Mononuclear cell (primary cell): ENCODE measurements around a stretch of chr10.

DNA sequence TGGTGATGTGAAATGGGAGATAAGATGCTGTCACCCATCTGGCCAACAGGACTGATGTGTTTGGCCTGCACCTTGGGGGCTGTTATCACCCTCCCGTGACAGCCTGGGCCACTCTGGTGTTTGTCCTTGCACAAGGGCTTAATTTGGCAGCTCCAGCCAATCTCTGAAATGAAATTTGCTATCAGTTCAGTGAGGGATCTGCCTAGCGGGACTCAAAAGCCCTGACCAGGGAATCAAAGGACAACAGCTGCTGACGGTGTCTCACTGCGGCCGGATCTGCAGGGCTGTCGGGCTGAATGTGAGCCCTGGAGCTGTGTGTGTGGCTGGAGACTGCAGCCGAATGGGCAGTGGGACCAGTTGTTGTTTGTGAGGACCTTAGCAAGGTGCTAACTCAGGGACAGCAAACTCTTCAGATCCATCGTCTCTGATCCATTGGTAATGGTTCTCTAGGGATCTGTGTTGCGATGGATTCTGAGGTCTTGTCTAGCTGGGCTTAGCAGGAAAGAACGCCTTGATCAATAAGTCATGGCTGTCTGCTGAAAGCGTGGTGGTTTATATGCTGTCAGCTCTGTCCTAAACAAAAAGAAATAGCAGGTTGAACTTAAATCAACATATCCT lies 131.2 kb upstream of the BTBD16 start:
- RRBS: no CpG with 5 or more reads among the region's 11 CpGs

GRCh38 chr10:122140488-122141763 lies 130.2 kb upstream of the BTBD16 start:
- RRBS: no CpG with 5 or more reads among the region's 21 CpGs

- RRBS: no CpG with 5 or more reads among the region's 7 CpGs
Measured at GRCh38 chr10:122290811-122291140, 19.7 kb downstream of the BTBD16 start.

DNA sequence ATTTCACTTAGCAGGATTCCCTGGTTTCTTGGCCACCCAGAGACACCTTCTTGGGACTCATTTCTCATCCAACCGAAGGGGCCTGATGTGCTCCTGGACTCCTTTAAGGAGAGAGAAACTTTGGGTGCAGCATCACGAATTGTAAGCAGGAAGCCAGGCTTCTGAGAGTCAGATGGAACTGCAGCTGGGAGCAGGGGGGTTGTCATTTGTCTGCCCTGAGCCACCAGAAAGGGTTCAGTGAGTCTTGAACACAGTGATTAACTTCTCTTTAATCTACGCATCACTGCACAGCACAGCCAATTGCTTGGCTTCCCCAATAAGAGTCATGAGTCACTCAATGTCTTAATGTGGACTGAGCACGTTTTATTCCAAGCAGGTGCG lies 26.1 kb upstream of the PLEKHA1 start:
- RRBS: no CpG with 5 or more reads among the region's 5 CpGs

GRCh38 chr10:122448542-122449153 lies 5.8 kb upstream of the ARMS2 start:
- RRBS: no CpG with 5 or more reads among the region's 4 CpGs

GRCh38 chr10:122494747-122495955 lies 33.8 kb downstream of the HTRA1 start:
- RRBS: 82% methylated on average over 5 of the region's 25 CpGs

GRCh38 chr10:122948519-122948999 lies 5.5 kb downstream of the C10orf88 start:
- RRBS: no CpG with 5 or more reads among the region's 2 CpGs

DNA sequence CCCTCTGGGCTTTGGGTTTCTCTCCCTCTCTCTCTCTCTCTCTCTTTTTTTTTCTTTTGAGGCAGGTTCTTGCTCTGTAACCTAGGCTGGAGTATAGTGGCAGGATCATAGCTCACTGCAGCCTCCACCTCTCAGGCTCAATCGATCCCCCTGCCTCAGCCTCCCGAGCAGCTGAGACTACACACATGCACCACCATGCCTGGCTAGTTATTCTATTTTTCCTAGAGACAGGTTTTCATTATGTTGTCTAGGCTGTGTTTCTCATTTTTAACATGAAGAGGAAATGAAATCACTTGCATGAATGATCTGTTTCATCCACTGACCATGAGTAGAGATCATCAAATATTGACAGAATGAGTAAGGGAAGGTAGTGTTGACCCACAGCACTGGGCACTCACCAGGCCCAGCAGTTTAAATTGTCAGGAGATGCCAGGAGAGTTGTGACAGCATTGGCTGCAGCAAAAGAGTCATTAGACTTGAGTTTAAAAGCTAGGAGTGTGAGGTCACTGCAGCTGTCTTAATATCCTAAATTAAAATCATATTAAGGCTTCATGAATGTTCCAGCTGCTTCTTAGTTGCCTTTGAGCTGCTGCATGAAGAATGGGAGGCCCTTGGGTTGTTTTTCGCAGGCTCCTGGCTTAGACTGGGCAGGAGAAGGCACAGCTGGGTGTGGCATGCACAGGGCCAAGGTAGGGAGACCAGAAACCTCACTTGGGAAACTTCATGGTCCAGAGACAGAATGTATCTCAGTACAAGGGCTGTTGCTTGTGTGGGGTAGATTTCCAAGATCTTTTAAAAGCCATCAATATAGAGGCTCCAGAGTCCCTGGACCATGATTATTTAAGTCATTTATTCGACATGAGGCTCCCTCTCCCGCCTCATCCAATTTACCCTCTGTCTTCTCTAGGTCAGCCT lies 49.7 kb downstream of the BUB3 start:
- RRBS: no CpG with 5 or more reads among the region's 5 CpGs

GRCh38 chr10:124075246-124075982 lies 18.0 kb downstream of the CHST15 start:
- RRBS: 78% methylated on average over 2 of the region's 11 CpGs

DNA sequence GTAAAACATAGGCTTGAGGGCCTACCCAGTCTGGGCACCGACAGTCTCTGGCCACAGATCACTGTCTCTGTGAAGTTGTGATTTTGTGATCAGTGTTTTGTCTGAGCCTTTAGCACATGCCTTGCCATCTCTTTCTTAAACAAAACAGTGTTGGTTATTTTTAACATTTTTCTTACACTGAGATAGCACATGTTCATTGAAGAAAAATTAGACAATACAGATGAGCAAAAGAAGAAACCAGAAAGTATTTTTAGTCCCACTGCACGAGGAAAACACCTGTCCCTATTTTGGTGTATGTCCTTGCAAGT lies 27.3 kb downstream of the LHPP start:
- RRBS: no CpG with 5 or more reads among the region's 2 CpGs

GRCh38 chr10:124493391-124493880 lies 31.8 kb downstream of the LHPP start:
- RRBS: 0% methylated on average over 3 of the region's 16 CpGs

GRCh38 chr10:124534111-124535051 lies 72.8 kb downstream of the LHPP start:
- RRBS: 31% methylated on average over 15 of the region's 42 CpGs

- RRBS: 65% methylated on average over 3 of the region's 21 CpGs
Measured at GRCh38 chr10:124535628-124536717, 74.3 kb downstream of the LHPP start.

DNA sequence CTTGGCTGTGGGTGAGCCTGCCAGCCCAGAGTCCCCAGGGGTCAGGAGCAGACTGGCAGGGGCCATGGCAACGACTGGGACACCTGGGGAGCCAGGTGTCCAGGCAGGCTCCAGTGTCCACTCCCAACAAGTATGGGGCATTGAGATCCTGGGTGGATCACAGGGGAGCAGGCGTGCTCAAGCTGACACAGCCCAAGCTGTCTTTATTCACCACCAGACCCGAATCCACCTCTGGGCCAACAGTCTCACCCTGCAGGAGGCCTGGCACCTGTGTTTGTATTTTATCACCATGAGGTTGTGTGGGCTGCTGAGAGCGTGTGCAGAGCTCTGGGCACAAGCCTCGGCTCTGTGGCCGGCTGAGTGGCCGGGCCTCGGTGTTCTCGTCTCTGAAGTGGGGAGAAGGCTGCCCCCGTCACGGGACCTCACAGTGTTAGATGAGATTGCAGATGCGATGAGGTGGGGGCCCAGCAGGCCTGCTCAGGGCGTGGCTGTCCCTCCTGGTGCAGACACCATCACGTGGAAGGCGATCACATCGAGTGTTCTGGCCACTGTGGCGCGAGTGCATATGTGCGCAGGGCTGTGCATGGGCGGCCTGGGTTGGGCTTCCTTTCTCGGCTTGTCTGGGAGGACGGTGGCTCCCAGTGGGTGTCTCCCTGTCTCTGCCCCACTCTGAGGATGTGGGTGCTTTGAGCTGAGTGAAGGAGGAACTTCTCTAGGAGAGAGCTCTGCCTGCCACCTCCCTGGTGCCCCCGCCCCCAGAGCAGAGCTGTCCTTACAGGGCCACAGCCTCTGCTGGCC lies 82.9 kb downstream of the LHPP start:
- RRBS: no CpG with 5 or more reads among the region's 23 CpGs

DNA sequence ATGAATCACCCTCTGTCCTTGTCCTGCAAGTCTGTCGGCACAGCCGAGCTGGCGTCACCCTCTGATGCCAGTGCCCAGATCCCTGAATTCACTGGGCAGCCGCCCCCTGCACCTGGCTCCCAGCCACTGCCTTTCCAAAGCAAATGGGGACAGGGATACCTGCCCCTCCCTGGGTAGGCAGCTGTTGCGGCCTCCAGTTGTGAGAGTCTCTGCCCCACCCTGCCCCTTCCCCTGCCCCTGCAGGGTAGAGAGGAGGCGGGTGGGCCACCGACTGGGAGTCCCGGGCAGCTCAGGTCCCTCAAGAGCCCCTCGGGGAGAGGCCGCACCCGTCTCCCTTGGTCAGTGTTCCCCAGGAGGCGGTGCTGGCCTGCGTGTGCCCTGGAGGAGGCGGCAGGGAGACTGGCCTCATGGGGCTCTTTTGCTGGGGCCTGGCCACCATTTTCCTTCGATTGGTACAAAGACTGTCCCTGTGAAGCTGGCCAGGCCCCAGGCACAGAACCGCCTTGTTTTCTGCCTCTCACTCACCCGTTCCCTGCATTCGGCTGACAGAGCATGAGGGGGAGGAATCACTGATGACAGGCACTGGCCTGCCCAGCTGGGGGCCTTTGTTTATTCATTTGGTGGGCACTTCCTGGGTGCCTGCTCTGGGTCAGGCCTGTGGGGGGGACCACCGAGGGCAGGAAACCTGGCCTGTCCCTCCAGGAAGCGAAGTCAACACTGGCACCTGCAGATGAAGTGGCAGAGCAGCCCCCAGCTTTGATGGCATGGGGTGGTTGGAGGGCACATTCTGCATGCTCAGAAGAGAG lies 139.3 kb downstream of the FAM53B start:
- RRBS: no CpG with 5 or more reads among the region's 20 CpGs

DNA sequence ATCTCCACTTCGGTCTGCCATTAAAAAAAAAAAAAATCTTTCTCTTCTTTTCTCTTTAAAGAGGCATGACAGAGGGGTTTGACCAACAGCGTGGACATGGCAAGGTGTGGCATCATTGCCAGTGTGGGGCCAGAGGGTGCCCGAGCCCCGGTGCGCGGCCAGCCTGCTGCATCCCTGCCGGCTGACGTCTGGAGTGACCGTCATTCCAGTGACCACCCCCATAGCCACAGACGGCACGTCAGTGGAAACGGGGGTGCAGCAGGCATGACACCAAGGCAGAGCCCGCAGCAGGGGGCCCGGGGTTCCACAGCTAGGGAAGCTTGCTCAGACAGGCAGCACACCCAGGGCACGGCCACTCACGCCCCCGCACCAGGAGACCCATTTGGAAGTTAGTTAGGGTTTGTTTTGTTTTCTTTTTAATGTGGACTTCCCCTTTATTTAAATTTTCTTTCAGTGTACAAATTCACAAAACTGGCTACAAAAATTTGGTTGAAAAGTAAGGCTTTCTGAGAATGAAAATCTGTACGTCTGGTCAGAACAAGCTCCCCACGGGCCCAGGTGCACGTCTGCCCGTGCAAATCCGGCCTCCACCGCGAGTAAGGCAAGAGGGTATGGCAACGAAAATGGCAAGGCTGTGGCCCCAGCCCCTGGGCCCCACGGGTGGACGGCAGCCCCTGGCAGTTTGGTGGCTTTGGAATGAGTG lies 124.4 kb downstream of the FAM53B start:
- RRBS: no CpG with 5 or more reads among the region's 27 CpGs

- RRBS: no CpG with 5 or more reads among the region's 13 CpGs
Measured at GRCh38 chr10:124646312-124646934, 97.8 kb downstream of the FAM53B start.

DNA sequence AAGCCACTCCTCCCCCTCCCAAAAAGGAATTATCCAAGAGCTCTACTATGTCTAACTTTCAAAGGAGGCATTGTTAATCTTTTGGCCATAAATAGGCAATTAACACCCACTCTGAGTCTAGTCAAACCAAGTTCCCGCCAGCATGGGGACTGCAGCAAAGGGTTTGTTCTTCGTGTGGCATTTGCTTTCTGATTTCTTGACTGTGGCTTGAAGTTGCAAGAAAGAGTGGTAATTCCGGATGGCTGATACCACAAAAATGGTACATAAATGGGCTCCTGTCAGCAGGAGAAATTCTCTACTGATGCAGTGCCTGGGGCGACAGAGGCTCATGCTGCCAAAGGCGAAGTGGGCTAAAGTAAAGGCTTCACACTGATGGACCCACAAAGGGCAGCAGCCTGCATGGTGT lies 72.4 kb downstream of the FAM53B start:
- RRBS: no CpG with 5 or more reads among the region's 5 CpGs

GRCh38 chr10:124747172-124747495 lies 3.0 kb upstream of the FAM53B start:
- RRBS: no CpG with 5 or more reads among the region's 2 CpGs